A673 (cell line): ENCODE results near the gene PRMT9.

GRCh38 chr4:146654820-146655545, 16.3 kb downstream of the POU4F2 start:
- PRO-cap = no peak

GRCh38 chr4:147409069-147409369, 71.9 kb upstream of the EDNRA start:
- PRO-cap = no peak

GRCh38 chr4:147683561-147684424, at the start of gene PRMT9:
Gene PRMT9, minus strand, starts transcription at chr4:147684163.
- PRO-cap = bidirectional peak, plus-strand start at chr4:147683881, minus-strand start at chr4:147683887; bidirectional peak, plus-strand start at chr4:147684293, minus-strand start at chr4:147684163

DNA sequence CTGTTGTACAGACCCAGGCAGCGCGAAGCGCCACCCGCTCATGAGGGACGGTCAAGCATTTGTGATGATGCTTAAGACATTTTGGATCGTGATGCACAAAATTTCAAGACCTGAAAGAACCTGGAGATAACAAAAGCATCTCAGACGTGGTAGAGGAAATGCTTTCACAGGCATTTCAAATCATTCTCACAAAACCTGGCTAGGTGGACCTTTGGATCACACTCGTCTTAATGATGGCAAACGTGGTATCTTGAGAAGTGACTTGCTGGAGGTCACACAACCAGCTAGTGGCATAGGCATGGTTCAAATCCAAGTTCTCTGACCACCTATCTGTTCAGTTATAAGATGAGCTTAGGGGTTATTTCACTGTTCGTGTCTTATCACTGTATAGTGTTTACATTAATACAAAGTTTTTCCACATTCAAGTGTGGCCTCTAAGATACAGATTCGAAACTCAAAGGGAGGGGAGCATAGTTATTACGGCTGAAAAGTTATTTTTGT, 512 bp upstream of the PRMT9 start:
- PRO-cap = no peak

DNA sequence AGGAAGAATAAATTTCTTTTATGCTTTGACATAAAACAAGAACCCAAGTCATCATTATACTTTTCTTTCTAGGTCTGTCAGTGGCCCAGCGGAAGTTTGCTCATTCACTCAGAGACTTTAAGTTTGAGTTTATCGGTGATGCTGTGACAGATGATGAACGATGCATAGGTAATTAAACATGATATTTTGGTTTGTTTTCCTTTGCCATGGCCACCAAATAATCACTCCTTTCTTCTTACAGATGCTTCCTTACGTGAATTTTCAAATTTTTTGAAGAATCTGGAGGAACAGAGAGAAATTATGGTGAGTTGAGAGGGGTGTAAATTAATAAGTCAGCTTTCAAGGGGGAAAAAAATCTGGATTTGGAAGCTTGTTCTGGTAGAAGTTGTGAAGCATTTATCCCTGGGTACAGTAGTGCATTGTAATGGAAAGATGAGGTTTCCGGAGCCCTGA, 90.8 kb downstream of the ARHGAP10 start:
- PRO-cap = no peak

DNA sequence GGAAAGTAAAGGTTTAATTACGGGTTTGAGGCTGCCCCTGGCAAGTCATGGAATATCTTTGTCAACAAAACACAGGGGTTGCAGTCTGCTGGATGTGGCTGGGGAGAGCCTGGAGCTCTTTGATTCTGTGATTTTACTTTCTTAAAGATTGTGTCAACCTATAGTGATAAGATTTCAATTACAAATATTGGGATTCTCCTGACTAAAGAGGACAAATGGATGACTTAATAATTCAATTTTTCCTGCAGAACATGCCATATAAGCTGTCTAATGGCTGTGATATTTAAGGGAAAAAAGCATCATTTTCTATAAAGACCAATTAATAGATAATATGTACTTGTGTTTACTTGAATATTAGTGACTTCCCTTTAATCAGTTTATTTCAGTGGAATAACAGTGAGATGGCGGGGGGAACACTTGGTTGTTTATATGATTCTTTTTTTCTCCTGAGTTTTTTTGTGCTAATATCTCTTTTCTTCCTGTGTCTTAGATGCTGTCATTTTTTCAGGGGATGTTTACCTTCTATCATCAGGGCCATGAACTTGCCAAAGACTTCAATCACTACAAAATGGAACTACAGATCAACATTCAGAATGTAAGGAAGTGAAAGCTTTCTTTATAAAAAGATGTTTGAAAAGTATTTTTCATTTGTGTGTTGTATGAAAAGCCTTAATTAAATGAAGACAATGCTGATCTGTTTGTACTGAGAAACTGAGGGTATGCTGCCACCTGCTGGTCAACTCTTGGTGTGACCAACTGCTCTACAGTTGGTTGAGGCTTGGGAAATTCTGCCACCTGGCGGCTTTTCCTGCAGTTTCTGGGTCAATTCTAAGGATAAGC, 134.6 kb downstream of the ARHGAP10 start:
- PRO-cap = no peak

DNA sequence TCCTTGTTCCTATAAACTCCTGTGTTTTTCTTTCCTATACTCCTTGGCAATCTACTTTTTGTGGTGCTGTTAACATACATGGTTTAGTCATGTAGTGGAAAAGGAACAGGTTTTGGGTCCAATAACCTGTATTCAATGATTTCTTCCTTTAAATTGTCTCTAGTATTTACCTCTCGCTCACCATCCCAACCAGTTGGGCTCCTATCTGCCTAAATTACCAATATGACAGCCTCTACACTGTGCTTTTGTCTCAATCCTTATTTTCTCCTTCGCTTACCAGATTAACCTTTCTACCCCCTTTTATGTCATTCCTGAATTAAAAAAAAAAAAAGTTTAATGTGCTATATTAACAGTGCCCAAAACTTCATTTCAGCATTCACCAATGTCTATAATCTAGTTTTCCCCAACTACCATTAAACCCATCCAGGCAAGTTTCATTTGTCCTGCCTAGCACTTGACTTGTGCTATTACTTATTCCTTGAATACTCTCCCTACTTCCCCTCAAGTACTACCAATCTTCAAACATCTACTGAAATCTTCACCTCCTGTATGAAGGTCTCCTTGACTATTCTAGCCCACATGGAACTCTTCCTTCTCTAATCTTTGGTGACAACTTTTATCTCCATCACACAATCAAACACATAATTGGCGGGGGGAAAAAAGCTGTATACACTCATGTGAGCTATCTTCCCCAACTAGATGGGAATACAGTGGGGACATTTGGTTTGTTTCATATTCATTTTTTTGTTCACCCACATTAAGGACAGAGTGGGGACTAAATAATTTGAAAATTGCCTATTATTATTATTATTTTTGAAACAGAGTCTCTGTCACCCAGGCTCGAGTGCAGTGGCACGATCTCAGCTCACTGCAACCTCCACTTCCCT, 19.1 kb downstream of the NR3C2 start:
- PRO-cap = no peak

DNA sequence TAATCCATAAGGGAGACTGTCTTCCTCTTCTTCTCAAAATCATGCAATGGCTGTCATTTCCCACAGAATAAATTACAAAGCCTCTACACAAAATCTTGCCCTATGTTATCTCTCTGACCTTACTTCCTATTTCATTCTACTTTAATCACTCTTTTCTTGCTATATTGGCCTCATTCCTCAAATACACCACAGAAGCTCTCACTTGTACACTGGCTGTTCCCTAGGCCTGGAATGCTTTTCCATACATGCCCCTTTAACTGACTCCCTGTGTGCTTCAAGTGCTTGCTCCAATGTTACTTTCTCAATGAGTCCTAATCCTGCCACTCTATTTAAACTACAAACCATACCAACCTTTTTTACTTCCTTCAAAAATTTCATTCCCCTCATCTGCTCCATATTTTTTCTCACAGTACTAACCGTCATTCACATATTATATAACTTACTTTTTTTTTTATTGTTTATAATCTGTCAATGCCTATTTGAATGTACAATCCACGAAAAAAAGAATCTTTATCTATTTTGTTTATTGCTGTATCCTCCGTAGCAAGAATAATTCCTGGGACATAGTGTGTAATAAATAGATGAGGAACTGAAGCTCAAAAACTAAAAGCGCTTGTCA, 177.4 kb downstream of the MAB21L2 start:
- PRO-cap = no peak

DNA sequence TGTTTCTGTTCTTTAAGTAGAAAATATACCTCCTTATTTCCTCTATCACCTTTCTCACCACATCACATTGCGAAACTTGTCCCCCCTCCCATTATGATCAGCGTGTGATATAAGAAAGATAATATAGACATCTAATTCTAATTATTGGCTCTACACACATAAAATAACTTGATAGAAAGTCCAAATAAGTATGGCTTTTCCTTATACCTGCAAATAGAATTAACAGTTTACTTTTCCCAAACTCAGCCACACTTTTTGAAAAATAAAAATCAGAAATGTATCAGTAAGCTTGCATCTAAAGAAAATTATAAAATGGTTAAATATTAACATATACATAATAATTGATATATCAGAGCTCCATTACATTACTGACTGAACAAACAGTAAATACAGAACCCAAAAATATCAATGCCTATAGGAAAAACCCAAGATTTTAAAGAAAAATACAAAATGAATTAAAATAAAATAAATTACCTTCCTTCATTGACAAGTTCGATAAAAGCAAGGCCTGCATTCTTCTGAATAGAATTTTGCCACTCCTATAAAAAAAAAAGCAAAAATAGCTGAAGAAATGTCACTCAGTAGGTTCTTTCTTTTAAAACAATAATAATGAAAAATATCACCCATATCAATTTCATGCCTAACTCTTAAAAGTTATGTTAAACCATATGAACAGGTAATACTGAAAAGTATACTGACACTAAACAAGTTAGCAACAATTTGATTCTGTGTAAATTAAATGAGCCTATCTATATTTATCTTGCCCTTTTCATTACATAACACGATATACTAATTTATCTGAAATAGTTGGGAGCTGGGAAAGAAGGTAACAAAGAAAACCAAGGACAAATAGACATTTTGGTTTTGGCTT, 179.6 kb downstream of the MAB21L2 start:
- PRO-cap = no peak

DNA sequence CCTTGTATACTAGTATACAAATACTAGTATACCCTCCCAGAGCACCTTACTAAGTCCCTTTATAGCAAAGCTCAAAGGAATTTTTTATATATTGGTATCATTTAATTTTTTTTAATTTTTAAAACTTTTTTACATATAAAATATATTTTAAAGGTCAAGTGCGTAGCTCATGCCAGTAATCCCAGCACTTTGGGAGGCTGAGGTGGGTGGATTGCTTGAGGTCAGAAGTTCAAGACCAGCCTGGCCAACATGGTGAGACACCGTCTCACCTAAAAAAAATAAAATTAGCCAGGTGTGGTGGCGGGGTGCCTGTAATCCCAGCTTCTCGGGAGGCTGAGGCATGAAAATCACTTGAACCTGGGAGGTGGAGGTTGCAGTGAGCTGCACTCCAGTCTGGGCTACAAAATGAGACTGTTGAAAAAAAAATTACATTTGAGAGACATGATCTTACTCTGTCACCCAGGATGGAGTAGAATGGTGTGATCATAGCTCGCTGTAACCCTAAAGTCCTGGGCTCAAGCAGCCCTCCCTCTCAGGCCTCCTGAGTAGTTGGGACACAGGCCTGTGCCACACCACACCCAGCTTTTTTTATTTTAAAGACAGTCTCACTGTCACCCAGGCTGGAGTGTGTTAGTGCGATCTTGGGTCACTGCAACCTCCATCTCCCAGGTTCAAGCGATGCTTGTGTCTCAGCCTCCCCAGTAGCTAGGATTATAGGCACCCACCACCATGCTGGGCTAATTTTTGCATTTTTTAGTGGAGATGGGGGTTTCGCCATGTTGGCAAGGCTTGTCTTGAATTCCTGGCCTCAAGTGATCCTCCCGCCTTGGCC, 5.9 kb downstream of the RPS3A start:
- PRO-cap = no peak

GRCh38 chr4:151465639-151466292, 56.8 kb downstream of the FHIP1A start:
- PRO-cap = no peak

GRCh38 chr4:151659632-151659931, 101.2 kb downstream of the GATB start:
- PRO-cap = no peak

GRCh38 chr4:152448641-152449277, 87.1 kb downstream of the FBXW7 start:
- PRO-cap = no peak

DNA sequence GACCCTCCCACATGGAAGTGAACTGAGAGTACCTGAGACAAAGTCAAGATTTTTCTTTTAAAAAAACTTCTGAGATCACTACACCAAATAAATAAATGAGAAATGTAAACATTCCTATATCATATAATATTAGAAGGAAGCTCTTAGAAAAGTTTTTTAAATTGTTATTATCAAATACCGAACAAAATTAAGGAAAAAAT, 28.8 kb downstream of the FBXW7 start:
- PRO-cap = no peak

DNA sequence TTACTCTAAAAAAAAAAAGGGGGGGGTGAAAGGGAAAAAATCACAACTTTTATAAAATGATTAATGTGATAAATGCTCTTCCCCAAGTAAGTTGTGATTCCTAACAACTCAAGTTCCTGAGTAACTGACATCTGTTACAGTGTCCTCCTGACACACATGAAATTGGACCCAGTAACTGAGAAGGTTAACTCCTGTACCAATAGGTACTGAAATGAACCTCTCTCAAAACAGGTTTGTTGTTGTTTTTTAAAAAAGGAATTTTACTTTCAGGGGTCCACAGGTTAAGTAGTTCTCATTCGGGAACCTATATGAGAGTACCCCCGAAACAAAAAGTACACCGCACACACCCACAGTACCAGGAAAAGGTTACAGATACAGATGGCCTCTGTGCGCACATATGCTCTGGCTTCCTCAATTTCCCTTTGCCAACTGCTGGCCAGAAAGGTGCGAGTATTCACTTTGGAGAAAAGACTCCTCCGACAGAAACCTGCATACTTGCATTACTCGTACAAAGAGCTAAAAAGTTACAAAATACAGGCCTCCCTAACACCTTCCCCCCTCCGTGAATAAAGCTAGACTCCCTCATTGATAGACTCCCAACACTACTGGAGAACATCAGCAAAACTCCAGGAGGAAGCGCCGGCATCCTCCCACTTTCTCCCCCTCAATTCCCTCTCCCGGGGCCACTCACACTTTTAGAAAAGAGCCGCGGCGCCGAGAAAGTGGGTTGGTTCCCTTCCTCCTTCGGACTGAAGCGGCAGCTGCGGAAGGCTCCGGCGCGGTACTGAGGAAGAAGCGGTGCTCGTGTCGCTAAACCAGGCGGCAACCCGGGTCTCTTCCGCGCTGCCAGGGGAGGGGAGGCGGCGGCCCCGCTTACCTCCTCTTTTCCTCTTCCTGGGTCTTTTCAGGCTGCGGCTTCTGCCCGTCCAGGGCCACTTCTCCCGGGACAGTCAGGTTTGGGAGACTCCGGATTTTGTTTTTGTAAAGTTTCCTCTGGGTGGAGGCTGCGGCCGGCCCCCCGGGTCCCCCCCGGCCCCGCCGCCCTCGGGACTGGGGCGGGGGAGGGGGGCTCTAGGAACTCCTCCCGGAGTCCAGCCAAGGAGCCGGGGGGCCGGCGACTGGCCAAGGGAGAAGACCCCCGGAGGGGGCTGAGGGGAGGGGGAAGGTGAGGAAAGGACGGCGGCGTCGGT, 1.2 kb downstream of the FBXW7 start:
- PRO-cap = unidirectional peak, minus-strand start at position 786 of the sequence

DNA sequence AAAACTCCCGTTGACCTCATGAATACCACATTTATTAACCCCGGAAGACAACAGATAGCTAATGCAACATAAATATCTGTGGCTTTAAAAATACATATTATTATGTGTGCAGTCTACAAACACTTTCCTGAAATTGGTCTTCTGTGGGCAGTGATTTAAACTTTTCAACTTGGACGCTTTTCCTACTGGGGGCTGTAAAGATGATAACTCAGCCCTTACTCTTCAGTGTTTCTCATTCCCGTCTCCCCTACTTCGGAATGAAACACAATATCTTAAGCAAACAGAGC, 252 bp upstream of the TRIM2 start:
- PRO-cap = bidirectional peak, plus-strand start outside the sequence, minus-strand start at position 259 of the sequence

DNA sequence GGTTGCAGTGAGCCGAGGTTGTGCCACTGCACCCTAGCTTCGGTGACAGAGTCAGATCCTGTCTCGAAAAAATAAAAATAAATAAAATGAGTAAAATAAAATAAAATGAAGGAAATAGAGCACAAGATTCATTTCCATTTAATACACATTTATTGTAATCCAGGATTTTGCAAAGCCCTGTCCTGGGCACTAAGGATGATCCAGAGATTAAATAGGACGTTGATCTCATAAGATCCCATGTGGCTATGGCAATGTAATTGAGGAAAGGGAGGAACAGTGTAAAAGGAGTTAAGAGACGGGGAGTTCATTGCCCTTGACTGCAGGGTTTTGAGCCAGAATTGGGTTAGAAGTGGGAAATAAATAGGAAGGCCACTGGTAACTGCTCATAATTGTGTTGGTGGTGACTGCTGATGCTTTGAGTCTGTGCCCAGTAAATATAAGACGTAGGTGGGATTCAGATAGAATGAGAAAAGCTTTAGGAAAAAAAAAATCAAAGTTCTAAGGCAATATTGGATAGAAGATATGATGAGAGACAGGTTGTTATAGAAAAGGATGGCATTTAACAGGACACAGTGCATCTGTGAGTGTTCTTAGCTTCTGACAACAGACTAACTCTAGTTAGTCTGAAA, 15.7 kb downstream of the TRIM2 start:
- PRO-cap = no peak

DNA sequence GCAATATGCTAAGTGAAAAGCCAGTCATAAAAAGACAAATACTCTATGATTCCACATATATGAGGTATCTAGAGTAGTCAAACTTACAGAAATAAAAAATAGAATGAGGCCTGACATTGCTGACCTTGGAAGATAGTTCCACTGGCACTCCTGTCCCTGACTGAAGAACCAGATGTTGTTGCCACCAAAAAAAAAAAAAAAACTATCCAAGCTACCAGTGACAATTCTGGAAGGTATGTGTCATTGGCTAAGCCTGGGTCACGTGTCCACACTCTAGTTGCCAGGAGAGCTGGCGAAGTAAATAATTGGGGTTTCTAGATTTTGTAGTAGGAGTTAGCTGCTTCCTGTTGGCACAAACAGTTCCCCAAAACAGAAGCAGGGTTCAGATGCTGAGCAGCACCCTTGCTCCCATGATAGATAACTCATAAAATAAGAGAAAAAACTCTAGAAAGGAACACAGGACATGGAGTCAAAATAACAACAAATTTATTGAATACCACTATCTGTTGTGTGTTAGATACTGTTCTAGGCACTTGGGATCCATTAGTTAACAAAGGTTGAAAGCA, 20.5 kb downstream of the MND1 start:
- PRO-cap = no peak

DNA sequence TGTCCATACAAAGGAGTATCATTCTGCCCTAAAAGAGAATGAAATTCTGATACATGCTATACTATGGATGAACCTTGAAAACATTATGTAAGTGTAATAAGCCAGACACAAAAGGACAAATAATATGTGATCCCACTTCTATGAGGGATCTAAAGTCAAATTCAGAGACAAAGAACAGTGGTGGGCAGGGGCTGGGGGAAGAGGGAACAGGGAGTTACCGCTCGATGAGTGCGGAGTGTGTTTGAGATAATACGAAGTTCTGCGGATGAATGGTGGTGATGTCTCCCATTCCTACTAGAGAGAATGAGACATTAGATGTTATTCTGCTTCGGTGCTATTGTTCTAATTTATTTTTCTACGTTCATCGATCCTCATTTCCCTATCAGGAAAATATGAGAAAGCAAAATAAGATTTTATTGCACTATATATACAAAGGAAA, 46.0 kb upstream of the TLR2 start:
- PRO-cap = no peak

- PRO-cap = unidirectional peak, plus-strand start at chr4:153759631
These were observed 583 bp downstream of the RNF175 start for GRCh38 chr4:153759077-153759804.